ENCODE data around the genes ASPHD2 and CRYBA4.

DNA sequence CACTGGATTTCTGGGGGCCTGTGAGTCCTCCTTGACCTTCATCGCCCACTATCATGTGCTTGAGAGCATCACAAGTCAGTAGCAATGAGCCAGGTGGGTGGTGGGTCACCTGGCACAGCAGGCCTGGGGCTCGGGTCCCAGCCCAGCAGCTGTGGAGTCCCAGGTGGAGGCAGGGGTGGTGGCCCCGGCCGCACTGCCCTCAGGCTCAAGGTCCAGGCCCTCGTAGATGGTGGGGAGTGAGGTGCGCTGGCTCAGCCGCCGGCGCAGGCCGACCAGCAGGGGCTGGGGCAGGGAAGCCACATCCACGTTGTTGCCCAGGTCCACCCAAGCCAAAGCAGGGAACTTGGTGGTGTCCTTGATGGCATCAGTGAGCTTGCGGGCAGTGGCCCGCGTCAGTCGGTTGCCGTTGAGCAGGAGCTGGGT is 7.1 kb downstream of the LRRC75B start:
- PRO-cap, 2 experiments: no peak in any of the 2 experiments

DNA sequence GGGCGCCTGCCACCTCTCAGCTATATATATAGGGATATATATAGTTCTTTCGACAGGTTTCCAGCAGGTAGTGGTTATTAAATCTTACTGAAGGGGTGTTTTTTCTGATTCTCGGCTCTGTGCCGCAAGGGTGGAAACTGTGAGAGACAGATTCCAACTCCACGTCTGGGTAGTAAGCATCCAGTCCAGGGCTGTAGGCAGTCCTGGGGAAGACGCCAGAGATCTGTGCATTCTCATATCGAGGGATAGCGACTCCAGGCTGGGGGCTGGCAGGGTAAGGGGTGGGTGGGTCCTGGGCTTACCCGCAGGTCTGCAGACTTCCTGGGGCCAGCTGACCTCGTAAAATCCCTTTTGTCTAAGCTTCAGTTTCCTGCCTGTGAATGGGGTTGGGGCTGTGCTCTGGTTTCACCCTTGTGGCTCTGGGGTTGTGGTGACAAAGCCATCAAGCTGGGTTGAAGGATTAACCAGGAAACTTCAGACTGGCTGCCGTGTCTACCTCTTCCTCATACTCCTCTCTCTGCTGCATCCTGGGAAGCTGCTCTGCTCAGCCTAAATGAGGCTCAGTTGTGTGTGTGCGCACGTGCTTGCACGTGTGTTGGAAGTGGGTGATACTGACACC is 1.0 kb downstream of the GGT1 start:
- PRO-cap, 2 experiments: no peak in any of the 2 experiments

GRCh38 chr22:24954208-24954650 is 1.7 kb downstream of the KIAA1671 start:
- PRO-cap, 2 experiments: peak in 1 of 2 experiments; most common minus-strand start chr22:24954282 (in 1)

GRCh38 chr22:24965913-24966849 is 13.7 kb downstream of the KIAA1671 start:
- PRO-cap, 2 experiments: no peak in any of the 2 experiments

GRCh38 chr22:25026569-25026917 is 74.0 kb downstream of the KIAA1671 start:
- PRO-cap, 2 experiments: peak in 1 of 2 experiments; most common plus-strand start chr22:25026662 (in 1)

- PRO-cap, 2 experiments: no peak in any of the 2 experiments
Measured at GRCh38 chr22:25028873-25029736, 76.6 kb downstream of the KIAA1671 start.

- PRO-cap, 2 experiments: no peak in any of the 2 experiments
Measured at GRCh38 chr22:25361155-25361648, 141.8 kb downstream of the CRYBB2 start.

- PRO-cap, 2 experiments: no peak in any of the 2 experiments
Measured at GRCh38 chr22:25404345-25405082, 160.0 kb upstream of the GRK3 start.

GRCh38 chr22:25471448-25472171 is 92.9 kb upstream of the GRK3 start:
- PRO-cap, 2 experiments: no peak in any of the 2 experiments

GRCh38 chr22:25482196-25482752 is 82.2 kb upstream of the GRK3 start:
- PRO-cap, 2 experiments: no peak in any of the 2 experiments

GRCh38 chr22:25539238-25539694 is 25.2 kb upstream of the GRK3 start:
- PRO-cap, 2 experiments: no peak in any of the 2 experiments

DNA sequence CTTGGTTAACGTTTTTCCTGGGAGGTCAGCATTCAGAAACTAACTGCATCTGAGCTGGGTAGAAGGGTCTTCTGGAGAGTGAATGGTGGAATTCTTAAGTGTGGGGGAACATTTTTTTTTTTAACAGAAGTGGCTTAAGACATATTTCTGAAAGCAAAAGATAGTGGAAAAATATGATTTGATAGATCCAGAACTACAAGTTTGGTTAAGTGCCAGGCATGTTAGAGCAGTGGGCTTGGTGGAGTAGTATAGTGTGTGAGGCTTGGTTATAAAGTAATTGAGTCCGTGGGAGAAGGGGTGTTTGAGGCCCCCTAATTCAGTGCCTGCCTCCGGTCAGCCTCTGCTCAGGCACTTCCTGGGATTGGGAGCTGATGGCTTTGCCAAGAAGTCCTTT is 66.6 kb upstream of the MYO18B start:
- PRO-cap, 2 experiments: no peak in any of the 2 experiments

- PRO-cap, 2 experiments: no peak in any of the 2 experiments
Measured at GRCh38 chr22:26032303-26032562, 137.0 kb upstream of the SEZ6L start.

GRCh38 chr22:26428741-26429788 is at the start of gene ASPHD2:
TSS of gene ASPHD2 (plus strand) at chr22:26429260.
- PRO-cap, 2 experiments: peak in 2 of 2 experiments; most common plus-strand start chr22:26429283 (in 2); most common minus-strand start chr22:26429156 (in 2)

GRCh38 chr22:26487765-26488781 is 4.4 kb downstream of the SRRD start:
- PRO-cap, 2 experiments: no peak in any of the 2 experiments

GRCh38 chr22:26503089-26504290 is 8.8 kb downstream of the TFIP11 start:
- PRO-cap, 2 experiments: peak in 2 of 2 experiments; most common plus-strand start chr22:26503721 (in 2)

DNA sequence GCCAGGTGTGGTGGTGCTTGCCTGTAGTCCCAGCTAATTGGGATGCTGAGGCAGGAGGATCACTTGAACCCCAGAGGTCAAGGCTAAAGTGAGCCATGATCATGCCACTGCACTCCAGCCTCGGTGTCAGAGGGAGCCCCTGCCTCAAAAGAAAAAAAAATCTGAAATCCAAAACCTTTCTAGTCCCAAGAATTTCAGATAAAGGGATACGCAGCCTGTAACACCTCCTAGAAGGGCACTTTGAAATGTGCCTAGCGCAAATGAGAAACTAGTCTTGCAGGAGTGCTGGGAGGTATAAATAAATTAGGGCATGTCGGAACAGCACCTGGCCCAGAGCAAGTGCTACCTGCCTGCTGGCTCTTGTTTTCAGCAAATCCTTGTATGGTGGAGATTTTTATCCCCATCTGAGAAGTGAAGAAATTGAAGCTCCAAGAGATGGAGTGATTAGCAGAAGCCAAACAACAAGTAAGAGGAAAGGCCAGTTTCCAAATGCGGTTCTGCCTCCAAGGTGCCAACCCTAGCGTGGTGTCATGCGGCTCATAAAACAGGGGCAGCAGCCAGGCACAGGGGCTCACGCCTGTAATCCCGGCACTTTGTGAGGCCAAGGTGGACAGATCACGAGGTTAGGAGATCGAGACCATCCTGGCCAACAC is 36.7 kb upstream of the TFIP11 start:
- PRO-cap, 2 experiments: no peak in any of the 2 experiments

- PRO-cap, 2 experiments: no peak in any of the 2 experiments
Measured at GRCh38 chr22:26565102-26565677, 24.7 kb downstream of the TPST2 start.

DNA sequence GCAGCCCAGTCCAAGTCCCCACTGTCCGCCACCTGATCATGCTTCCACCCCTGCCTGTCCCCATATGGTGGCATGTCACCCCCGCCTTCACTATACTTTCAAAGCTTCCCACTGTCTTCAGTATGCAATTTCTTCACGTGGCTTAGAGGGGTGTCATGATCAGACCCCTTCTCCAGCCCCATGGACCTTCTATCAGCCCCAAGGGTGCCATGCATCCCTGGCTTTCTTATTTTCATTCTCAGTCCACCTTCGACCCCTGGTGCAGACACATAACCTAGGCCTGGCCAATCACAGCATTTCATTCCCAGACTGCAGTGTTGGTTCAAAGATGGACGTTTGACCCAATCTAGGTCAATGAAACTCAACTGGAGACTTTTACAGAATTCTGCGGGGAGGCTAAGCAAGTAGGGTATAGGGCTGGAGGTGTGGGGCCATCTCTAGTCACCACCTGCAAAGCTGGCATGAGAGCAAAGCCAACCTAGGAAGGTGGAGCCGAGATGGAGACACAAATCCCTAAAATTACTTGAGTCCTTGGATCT is 18.0 kb downstream of the TPST2 start:
- PRO-cap, 2 experiments: no peak in any of the 2 experiments

- PRO-cap, 2 experiments: no peak in any of the 2 experiments
Measured at GRCh38 chr22:26621815-26622331, at the start of gene CRYBA4. TSS of gene CRYBA4 (plus strand) at chr22:26621963.